Measurements from ENCODE around the gene TBPL2.

DNA sequence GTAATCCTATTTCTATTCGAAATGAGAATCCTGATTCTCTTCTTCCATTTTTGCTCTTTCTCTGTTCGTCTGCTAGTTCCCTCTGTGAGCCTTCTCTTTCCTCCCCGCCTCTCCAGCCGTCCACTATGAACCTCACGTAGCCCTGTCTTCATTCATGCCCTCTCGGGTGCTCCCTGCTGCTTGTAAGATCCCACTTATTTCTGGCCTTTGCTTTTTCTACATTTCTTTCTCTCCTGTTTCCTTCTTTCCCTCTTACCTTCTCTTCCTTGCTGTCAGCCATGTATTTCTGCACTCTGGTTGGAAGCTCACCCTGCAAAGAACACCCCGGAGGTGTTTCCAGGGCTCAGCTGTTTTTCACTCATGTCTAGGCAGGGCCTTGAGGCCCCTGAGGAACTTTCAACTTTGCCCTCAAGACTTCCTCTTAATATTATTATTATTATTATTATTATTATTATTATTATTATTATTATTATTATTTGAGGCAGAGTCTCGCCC, 86.0 kb downstream of the SAMD4A start:
- RRBS: no CpG with 5 or more reads among the region's 8 CpGs

GRCh38 chr14:54699246-54699637, 132.3 kb downstream of the SAMD4A start:
- RRBS: no CpG with 5 or more reads among the region's 1 CpG

- RRBS: no CpG with 5 or more reads among the region's 2 CpGs
Measured at GRCh38 chr14:54718983-54719241, 152.0 kb downstream of the SAMD4A start.

GRCh38 chr14:54752688-54753323, 149.8 kb downstream of the GCH1 start:
- RRBS: no CpG with 5 or more reads among the region's 15 CpGs

- RRBS: no CpG with 5 or more reads among the region's 3 CpGs
Measured at GRCh38 chr14:54786833-54787346, 115.7 kb downstream of the GCH1 start.

DNA sequence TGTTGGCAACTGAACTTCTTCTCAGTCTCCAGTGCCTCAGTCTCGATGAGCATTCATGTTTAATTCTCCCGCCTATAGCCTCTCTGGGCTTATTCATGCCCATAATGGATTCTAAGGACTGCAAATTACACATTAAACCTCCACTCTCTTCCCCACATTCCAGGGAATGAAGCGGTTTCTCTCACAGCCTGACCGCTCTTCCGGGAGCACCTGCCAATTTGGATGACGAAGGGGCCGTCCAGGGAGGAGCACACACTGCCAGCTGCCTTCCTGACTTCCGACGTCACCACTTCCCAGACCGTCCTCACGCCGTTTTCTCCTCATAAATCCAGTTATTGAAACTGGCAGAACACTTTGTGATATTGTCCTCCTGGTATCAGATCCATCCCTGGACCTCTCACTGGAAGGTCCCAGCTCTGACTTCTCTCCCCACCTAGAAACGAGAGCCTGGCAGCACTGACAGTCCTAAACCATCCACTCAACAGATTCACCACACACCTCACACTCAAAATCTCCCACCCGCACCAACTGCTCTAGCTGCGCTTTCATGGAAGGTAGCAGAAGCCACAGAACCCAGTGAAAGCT, 87.6 kb downstream of the GCH1 start:
- RRBS: no CpG with 5 or more reads among the region's 15 CpGs

GRCh38 chr14:55065337-55066245, 14.1 kb downstream of the MAPK1IP1L start:
- RRBS: no CpG with 5 or more reads among the region's 2 CpGs

GRCh38 chr14:55098244-55098788, 30.7 kb upstream of the LGALS3 start:
- RRBS: no CpG with 5 or more reads among the region's 5 CpGs

- RRBS: no CpG with 5 or more reads among the region's 1 CpG
Measured at GRCh38 chr14:55122233-55122505, 6.9 kb upstream of the LGALS3 start.

- RRBS: no CpG with 5 or more reads among the region's 10 CpGs
Measured at GRCh38 chr14:55126749-55127725, 2.0 kb upstream of the LGALS3 start.

GRCh38 chr14:55131294-55131828, 2.3 kb downstream of the LGALS3 start:
- RRBS: no CpG with 5 or more reads among the region's 5 CpGs

- RRBS: 0% methylated on average over 6 of the region's 36 CpGs
Measured at GRCh38 chr14:55271887-55272826, 936 bp downstream of the FBXO34 start.

DNA sequence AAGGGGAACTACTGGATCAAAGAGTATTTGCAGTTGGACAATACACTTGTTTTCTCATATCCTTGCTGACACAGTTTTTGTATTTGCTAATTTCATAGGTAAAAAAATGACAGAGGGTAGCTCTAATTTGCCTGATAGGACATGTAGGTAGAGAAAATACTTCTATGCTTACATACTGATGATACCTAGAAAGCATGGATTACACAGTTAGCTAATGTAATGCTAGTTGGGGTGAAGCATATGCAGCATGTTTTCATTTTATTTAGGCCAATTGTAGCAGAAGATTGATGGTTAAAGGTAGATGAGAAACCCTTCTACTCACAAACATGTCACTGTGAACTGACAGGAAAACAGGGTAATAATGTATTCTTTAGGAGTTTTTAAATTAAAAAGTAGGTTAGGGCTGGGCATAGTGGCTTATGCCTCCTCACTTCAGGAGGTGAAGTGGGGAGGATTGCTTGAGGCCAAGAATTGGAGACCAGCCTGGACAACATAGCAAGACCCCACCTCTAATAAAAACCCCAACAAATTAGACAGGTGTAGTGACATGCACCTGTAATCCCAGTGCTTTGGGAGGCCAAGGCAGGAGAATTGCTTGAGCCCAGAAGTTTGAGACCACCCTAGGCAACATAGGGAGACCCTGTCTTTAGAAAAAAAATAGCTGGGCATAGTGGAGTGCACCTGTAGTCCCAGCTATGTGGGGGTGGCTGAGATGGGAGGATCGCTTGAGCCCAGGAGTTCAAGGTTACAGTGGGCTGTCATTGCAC, 20.1 kb downstream of the FBXO34 start:
- RRBS: no CpG with 5 or more reads among the region's 1 CpG

DNA sequence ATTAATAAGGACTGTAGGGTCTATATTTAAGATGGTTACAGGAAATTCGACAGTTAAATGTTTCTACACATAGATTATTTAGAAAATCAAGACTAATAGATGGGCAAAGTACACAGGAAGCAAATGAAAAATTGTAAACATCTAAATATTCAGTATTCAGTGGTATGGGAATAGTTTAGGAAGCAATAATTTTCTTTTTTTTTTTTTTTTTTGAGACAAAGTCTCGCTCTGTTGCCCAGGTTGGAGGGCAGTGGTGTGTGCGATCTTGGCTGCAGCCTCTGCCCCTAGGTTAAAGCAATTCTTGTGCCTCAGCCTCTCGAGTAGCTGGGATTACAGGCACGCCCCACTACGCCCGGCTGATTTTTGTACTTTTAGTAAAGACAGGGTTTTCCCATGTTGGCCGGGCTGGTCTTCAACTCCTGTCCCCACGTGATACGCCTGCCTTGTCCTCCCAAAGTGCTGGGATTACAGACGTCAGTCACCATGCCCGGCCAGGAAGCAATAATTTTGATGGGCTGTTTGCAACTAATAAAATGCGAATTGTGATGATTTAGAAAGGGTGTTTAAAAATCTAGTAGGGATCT, 62.1 kb downstream of the ATG14 start:
- RRBS: no CpG with 5 or more reads among the region's 13 CpGs

DNA sequence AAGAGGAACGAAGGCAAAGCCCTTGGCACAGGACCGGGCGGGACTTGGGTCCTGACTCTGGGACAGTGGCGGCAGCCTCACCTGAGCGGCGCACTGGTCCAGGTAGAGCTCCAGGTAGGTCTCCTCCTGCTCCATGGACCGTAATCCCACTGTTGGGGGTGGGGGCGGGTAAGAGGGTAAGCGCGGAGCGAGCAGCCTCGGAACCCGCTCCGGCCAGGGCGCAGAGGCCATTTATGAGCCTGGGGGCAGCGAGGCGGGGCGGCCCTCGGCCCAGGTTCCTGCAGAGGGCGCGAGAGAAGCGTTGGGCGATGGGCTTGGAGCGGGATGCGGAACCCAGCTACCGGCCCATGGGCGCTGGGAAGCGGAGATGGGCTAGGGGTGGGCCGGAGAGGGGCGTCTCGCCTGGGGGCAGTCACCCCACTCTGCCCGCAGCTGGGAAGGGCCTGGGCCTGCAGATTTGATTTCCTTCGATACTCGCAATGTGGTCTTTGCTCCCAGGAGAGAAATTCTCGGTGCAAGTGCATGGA, at the start of gene TBPL2:
TSS of gene TBPL2 (minus strand) at position 302 of the 527 bp plus-strand sequence.
- RRBS: 95% methylated on average over 4 of the region's 35 CpGs

- RRBS: no CpG with 5 or more reads among the region's 4 CpGs
Measured at GRCh38 chr14:55697416-55697855, 117.4 kb downstream of the KTN1 start.

GRCh38 chr14:56229611-56230379, 111.6 kb downstream of the PELI2 start:
- RRBS: no CpG with 5 or more reads among the region's 10 CpGs

GRCh38 chr14:56466004-56466474, 113.6 kb upstream of the TMEM260 start:
- RRBS: no CpG with 5 or more reads among the region's 4 CpGs

DNA sequence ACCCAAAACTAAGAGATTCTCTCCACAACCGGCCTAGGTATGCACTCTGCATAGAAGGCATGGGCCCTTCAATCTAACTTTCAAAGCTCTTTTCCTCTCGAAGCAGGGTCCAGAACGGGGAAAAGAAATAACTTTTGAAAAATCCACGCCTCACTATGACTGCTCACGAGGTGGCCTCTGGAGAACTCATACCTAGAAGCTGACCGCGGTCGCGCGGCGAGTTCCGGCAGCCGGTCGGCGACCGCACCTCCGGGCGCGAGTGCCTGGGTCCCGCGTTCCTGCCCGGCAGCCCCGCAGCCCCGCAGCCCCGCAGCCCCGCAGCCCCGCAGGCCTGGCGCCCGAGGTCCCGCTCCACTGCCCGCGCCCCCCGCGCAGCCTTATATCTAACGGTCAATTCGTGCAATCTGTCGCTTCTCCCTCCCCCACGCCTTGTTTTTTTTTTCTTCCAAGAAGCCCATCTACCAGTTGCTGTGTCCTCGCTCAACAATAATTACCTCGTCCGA, 2.5 kb downstream of the OTX2 start:
- RRBS: no CpG with 5 or more reads among the region's 41 CpGs

GRCh38 chr14:56816541-56817107, 6.3 kb upstream of the OTX2 start:
- RRBS: 19% methylated on average over 16 of the region's 40 CpGs

All from PFSK-1 (cell line).